Gallbladder (tissue), 1 donor: ENCODE results near the genes HNF1B and EPOP.

DNA sequence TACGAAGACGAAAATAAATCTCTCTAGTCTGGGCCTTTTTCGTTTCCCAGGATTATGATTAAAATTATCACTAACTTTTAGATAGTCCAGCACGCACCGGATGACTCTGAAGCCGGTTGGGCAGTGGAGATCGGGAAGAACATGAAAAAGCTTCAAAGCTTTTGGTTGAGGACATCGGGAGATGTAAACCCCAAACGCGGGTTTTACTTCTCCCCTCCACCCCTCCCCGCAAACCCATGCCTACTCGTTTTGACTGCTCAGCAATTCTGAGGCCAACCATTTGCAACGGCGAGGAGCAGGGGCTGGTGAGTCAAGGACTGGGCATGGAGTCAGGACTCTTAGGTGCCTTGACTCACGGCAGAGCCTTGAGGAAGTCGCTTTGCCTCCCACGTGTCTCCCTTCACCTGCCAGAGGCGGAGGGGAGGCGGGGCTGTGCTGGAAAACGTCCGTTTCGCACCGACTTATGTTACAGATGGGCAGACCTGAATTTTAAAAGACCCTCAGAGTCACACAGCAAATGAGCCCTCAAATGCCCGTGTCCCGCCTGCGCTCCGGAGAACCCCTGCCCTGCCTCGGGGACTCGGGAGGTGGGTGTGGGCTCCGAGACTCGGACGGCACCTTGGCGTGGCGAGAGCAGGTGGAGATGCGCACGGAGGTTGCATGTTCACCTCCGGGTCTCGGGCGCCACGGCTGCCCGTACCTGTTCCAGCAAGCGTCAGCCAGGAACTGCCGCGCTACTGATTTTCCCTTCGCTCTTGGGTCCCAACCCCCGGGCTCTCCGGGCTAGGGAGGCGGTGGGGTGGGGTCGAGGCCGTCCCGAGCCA is 828 bp upstream of the DUSP14 start:
- PRO-cap = unidirectional peak, plus-strand start at position 410 of the sequence; unidirectional peak, plus-strand start at position 630 of the sequence; bidirectional peak, plus-strand start at position 661 of the sequence, minus-strand start at position 728 of the sequence

GRCh38 chr17:37552763-37553982 is 56.0 kb downstream of the SYNRG start:
- PRO-cap = no peak

- PRO-cap = unidirectional peak, minus-strand start at chr17:37714708
Observed at GRCh38 chr17:37714635-37715211, 30.1 kb downstream of the HNF1B start.

DNA sequence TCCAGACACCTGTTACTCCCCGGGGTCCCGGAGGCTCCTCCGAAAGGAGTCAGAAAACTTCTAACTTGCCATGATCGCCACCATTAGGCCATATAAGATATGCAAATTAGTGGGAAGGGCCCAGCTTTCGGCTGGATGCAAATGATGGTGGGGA is at the start of gene HNF1B:
Gene HNF1B, minus strand, starts transcription at position 62 of the 154 bp plus-strand sequence.
- PRO-cap = bidirectional peak, plus-strand start outside the sequence, minus-strand start at position 62 of the sequence

DNA sequence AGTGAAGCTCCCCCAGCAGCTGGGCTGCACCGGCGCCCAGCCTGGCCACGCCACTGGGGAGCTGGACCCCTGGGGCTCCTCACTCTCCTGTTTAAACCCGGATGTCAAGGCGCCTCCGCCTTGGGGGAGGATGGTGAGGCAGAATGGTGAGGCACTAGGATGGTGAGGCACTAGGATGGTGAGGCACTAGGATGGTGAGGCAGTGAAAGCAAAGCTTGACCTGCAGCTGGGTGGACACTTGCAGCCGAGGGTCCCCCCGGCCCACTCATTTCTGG is 867 bp upstream of the HNF1B start:
- PRO-cap = no peak

DNA sequence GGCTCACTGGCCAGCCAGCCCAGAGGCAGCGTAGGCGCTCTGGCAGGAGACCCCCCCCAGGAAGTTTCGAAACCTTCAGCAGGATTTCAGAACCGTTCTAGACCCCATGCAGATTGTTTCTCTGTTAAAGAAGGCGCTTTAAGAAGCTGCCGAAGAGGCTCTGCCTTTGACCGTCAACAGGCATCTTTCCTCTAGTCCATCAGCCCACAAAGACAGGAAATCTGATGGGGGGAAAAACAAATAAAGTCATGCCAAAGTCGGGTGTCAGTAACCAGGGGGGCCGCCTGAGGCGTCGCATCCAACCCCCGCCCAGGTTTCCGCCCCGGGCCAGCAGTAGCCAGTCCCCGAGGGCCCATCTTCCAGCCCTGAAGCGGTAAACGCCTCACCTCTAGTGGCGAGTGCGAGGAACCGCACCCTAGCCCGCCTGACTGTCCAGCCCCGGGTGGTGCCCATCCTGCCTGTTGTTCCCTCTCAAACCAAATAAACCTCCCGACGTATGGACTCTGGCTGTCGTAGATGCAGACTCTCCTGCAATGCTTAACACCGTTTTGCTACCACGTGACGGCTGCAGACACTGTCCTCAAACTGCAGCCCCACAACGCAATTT is 79.6 kb upstream of the TBC1D3K start:
- PRO-cap = no peak

- PRO-cap = no peak
Observed at GRCh38 chr17:38320471-38320887, 23.3 kb downstream of the GPR179 start.

- PRO-cap = no peak
Observed at GRCh38 chr17:38331000-38331424, 12.7 kb downstream of the GPR179 start.

- PRO-cap = no peak
Observed at GRCh38 chr17:38405032-38405544, 23.2 kb upstream of the ARHGAP23 start.

- PRO-cap = no peak
Observed at GRCh38 chr17:38414744-38415314, 13.4 kb upstream of the ARHGAP23 start.

GRCh38 chr17:38449192-38449902 is 21.1 kb downstream of the ARHGAP23 start:
- PRO-cap = no peak

GRCh38 chr17:38481939-38482350 is 53.7 kb downstream of the ARHGAP23 start:
- PRO-cap = no peak

- PRO-cap = no peak
Observed at GRCh38 chr17:38485522-38486306, 57.5 kb downstream of the ARHGAP23 start.

GRCh38 chr17:38507302-38508339 is 79.4 kb downstream of the ARHGAP23 start:
- PRO-cap = no peak

DNA sequence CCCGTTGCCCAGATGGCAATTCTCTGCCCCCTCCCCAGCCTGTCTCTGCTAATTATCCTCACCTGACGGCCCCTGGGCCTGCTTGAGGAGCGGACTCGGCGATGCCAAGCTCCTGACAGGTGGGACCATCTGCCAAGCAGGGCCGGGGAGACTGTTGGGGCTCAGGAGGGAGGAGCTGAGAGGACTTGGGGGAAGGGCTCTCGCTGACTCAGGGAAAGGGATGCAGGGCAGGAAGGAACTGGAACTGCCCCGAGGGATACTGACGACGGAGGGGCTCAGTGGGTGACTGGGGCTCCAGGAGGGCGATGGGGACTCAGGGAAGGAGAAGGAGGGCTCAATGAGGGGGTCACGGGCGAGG is 46.8 kb downstream of the SRCIN1 start:
- PRO-cap = no peak

GRCh38 chr17:38572573-38573408 is 33.0 kb downstream of the SRCIN1 start:
- PRO-cap = no peak

- PRO-cap = no peak
Observed at GRCh38 chr17:38577898-38578744, 27.6 kb downstream of the SRCIN1 start.

DNA sequence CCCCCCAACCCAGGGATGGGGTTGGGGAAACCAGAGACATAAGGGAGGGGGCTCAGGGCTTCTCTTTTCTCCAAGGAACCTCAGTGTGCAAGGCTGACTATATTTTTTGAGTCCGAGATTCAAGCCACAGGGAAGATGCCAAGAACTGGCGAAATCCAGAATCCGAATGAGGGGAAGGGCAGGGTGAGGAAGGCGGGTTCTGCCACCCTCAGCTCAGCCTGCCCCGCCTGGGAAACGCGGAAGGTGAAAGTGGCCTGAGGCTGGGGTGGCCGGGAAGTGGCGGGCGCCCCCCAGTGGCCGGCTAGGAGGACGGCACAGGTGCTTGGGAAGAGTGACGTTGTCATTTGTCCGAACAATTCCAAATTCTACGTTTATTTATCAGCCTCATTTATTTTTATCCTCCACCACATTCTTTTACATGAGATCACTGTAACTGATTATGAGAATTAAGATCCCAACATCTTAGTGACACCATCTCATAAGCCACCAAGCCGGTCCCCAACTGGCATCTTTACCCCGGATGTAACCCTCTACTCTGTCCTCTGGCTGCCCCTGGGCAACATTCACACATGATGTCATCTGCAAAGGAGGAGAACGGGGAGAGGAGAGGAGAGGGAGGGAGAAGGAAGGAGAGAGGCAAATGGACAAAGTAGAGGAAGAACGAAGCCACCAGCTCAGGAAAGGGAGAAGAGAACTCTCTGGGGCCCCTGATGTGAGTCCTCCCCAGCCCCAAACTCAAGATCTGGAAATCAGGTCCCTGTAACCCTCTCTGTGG is 21.3 kb downstream of the SRCIN1 start:
- PRO-cap = no peak

- PRO-cap = no peak
Observed at GRCh38 chr17:38673564-38674806, 772 bp downstream of the EPOP start.

- PRO-cap = bidirectional peak, plus-strand start at chr17:38675084, minus-strand start at chr17:38674920
Observed at GRCh38 chr17:38674807-38675462, at the start of gene EPOP. TSS of gene EPOP (minus strand) at chr17:38674957.